BJ (cell line): Measurements from ENCODE around the genes CCDC142 and TACR1.

- CAGE, long polyA plus RNA = no peak
- RRBS = no CpG with 5 or more reads among the region's 4 CpGs
Observed at GRCh38 chr2:73919789-73920093, 6.9 kb upstream of the DGUOK start.

DNA sequence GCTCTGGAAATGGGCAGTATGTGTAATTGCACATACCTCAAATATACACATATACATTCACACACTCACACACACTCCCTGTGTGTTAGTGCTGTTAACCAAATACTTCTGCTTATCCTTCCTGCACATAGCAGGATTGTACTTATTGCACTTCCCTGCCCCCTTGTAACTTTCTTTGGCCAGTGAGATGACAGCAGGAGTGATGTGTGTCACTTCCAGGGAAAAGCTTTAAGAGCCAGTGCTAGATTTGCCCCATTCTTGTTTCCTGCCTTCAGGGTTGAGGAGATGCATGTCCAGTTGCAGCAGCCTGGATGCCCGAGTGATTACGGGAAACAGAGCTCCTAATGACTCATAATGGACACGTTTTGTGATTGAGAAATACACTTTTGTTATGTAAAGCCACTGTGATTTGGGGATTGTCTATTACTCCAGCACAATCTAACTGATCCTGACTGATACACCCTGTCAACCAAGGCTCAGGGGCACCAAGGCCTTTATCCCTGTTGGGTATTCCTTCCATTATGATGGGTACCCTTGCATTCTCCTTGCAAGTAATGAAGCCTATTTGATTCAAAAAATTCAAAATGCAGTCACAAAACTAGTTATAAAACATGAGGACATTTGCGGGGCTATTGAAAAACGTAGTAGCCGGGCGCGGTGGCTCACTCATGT, 5.0 kb upstream of the TET3 start:
- CAGE, long polyA plus RNA = no peak
- RRBS = no CpG with 5 or more reads among the region's 8 CpGs

DNA sequence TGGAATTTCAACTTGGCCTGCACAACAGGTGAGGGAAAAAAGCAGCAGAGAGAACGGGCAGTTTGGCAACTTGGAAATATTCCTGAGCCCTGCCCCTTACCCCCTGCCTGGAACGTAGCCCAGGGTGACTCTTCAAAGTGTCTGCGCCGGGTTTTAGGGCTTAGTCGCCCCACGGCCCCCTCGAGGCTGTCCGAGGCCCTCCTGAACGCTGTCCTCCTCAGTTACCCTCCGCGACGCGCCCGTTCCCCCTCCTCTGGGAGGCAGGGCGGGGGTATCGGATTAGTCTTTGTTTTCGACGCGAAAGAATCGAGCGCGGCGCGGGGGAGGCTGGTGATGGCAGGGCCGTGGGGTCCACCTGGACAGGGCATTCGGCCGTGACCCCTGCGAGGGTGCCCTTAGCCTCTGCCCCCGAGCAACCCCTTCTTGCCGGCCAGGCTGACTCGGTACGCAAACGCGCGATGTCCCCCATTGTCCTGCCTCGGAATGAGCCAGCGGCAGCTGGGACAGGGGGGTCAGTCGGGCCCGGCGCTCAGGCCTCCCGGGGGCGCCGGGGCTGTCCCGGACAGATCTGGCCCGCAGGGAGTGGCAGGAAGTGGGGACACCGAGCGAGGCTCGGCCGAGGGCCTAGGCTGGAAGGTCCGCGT, 644 bp upstream of the TET3 start:
- CAGE, long polyA plus RNA = no peak
- RRBS = 6% methylated on average over 13 of the region's 51 CpGs

GRCh38 chr2:74002171-74003002, 17.7 kb downstream of the TET3 start:
- CAGE, long polyA plus RNA = no peak
- RRBS = under 1% methylated on average over 34 of the region's 68 CpGs

GRCh38 chr2:74008806-74009322, 24.2 kb downstream of the TET3 start:
- CAGE, long polyA plus RNA = no peak
- RRBS = no CpG with 5 or more reads among the region's 8 CpGs

- CAGE, long polyA plus RNA = no peak
- RRBS = no CpG with 5 or more reads among the region's 11 CpGs
Observed at GRCh38 chr2:74048713-74049662, 64.3 kb downstream of the TET3 start.

DNA sequence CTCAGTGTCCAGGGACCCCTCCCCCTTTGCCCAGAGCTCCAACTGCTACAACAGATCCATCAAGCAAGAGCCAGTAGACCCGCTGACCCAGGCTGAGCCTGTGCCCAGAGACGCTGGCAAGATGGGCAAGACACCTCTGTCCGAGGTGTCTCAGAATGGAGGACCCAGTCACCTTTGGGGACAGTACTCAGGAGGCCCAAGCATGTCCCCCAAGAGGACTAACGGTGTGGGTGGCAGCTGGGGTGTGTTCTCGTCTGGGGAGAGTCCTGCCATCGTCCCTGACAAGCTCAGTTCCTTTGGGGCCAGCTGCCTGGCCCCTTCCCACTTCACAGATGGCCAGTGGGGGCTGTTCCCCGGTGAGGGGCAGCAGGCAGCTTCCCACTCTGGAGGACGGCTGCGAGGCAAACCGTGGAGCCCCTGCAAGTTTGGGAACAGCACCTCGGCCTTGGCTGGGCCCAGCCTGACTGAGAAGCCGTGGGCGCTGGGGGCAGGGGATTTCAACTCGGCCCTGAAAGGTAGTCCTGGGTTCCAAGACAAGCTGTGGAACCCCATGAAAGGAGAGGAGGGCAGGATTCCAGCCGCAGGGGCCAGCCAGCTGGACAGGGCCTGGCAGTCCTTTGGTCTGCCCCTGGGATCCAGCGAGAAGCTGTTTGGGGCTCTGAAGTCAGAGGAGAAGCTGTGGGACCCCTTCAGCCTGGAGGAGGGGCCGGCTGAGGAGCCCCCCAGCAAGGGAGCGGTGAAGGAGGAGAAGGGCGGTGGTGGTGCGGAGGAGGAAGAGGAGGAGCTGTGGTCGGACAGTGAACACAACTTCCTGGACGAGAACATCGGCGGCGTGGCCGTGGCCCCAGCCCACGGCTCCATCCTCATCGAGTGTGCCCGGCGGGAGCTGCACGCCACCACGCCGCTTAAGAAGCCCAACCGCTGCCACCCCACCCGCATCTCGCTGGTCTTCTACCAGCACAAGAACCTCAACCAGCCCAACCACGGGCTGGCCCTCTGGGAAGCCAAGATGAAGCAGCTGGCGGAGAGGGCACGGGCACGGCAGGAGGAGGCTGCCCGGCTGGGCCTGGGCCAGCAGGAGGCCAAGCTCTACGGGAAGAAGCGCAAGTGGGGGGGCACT, 46.4 kb downstream of the BOLA3 start:
- CAGE, long polyA plus RNA = no peak
- RRBS = no CpG with 5 or more reads among the region's 43 CpGs

DNA sequence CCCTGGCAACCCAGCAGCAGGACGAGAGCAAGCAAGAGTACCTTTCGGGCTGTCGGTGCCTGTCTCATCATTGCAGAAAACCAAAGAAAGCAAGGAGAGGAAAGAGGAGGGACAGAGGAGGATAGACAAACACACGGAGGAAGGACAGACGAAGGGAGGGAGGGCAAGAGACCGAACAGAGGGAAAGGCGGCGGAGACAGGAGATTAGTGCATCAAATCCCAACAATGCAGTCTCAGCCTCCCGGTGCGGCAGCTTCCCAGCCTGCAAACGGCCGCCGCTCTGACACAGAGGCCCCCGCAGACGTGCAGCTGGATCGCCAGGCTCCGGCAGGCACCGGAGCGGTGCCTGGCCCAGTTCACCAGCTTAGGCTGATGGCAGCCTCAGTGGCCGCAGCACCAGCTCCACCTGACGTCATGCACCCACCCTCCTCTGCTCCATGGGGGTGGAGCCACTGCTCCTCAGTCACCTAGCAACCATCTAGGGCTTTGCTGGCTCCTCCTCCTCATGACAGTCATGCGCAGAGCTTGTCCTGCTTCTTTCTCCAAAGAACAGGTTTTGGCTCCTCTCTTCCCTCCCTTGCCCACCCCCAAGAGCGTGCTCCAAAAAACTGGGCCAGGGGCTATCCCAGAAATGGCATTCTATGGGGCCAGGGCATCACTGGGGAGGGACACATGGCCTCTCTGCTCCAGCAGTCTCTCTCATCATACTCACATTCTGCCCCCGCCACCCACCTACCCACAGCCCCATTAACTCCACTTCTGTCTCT, 5.6 kb downstream of the DCTN1 start:
- CAGE, long polyA plus RNA = no peak
- RRBS = 19% methylated on average over 9 of the region's 24 CpGs

DNA sequence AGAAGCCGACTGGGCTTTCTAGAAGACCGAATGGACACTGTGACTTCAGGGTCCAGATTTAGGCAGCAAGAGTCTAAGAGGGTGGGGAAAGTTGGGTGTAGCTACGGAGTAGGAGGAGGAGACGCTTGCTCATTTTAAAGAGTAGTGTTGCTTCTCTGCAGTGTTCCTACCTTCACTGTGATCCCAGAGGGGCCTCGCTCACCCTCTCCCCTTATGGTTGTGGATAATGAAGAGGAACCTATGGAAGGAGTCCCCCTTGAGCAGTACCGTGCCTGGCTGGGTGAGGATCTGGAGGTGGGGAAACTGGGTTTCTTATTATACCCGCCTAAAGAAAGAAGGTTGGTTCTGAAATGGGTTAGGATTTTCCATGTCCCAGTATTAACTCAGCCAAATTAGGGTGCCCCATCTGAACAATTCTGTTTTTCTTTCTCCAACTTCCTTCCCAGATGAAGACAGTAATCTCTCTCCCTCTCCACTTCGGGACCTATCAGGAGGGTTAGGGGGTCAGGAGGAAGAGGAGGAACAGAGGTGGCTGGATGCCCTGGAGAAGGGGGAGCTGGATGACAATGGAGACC, 857 bp downstream of the INO80B start:
- CAGE, long polyA plus RNA = no peak
- RRBS = no CpG with 5 or more reads among the region's 8 CpGs

- CAGE, long polyA plus RNA = no peak
- RRBS = no CpG with 5 or more reads among the region's 11 CpGs
Observed at GRCh38 chr2:74459656-74460197, 1.5 kb downstream of the WBP1 start.

GRCh38 chr2:74482274-74483150, at the start of gene CCDC142:
Gene CCDC142 (minus strand): TSS chr2:74482998.
- CAGE, long polyA plus RNA = no peak
- RRBS = under 1% methylated on average over 21 of the region's 81 CpGs

DNA sequence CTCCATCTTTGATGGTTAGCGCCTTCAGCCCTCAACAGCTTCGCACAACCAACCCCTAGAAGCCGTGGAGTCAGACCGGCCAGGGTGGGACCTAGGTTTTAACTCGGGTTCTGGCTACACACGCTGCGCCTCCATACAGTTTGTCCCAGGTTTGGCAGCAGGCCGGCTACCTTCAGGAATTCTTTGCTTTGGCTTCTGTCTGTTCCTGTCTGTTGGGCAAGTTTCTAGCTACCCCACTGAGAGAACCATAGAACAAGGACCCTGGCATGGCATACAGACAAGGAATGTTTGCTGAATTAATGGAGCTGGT, 3.4 kb downstream of the PCGF1 start:
- CAGE, long polyA plus RNA = no peak
- RRBS = 30% methylated on average over 2 of the region's 8 CpGs

- CAGE, long polyA plus RNA = no peak
- RRBS = 2% methylated on average over 10 of the region's 45 CpGs
Observed at GRCh38 chr2:74529040-74529580, 396 bp downstream of the AUP1 start.

DNA sequence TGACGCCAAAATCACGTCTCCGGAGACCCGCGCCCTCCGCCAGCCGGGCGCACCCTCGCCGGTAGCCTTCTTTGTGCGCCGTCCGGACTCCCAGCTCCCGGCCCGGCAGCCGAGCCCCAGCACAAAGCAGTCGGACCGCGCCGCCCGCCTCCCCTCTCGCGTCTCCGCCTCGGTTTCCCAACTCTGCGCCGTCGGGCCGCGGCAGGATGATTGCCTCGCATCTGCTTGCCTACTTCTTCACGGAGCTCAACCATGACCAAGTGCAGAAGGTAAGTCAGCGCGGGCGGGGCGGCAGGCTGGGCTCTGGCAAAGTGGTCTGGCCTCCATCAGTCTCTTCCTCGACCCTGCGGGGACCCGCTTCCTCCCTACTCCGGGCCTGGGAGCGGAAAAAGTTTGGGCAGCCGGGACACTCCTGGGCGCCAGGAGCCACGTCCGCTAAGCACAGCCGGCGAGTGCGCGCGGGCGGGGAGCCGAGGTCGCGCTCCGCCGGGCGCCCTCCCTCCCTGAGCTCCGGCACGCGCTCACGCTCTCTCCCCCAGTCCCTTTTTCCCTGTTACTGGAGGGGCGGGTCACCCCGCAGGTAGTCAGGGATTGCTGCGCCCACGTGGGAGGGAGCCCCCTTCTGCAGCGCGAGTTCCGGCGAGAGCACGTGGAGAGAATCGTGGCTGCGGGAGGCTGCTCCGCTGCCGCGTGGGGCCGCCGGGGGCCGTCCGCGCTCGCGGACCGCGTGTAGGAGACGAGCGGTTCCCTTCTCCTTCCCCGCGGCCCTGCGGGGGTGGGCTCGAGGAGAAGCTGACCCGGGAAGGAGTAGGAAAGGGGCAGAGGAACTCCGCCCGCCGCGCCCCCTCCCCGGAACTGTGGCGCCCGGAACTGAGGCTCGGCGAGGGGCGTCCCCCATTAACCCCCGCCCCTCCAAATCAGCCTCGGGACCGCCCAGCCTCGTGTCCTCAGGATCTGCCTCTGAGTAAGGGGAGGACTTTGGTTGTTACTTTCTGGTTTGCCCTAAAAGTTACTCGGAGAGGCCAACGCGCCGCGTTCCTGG, 769 bp downstream of the HK2 start:
- CAGE, long polyA plus RNA = no peak
- RRBS = 1% methylated on average over 43 of the region's 110 CpGs

DNA sequence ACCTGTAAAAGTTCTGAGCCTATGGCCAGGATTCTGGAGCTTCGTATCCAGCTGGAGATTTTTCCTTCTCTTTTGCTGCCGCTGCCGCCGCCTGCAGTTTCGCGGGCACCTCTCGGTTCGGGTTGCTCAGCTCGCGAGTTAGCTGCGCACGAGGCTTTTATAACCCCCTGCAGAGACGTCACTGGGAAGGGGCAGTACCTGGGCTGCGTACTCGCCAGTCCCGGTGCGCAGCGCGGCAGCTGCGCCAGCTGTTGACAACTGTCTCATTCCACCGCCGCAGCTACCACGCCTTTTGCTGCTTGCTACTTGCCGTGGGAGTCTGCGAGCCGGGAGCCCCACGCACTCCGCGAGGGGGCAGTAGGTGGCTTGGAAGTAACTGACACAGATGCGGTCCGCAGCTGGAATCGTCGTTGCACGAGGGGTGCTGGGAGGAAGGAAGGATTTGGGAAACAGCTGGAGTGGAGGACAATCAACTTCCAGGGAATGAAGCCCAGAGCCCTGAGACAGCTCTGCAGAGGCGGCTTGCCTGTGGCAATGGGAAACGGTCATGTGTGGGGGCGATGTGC, at the start of gene TACR1:
Gene TACR1 (minus strand): TSS at position 133 of the 566 bp plus-strand sequence.
- CAGE, long polyA plus RNA = no peak
- RRBS = 1% methylated on average over 8 of the region's 37 CpGs

GRCh38 chr2:75416456-75417355, 144.0 kb downstream of the EVA1A start:
- CAGE, long polyA plus RNA = no peak
- RRBS = no CpG with 5 or more reads among the region's 5 CpGs

GRCh38 chr2:75577158-75577720, 16.5 kb upstream of the EVA1A start:
- CAGE, long polyA plus RNA = no peak
- RRBS = no CpG with 5 or more reads among the region's 1 CpG

GRCh38 chr2:77831856-77832244, 309.7 kb upstream of the LRRTM4 start:
- CAGE, long polyA plus RNA = no peak
- RRBS = no CpG with 5 or more reads among the region's 1 CpG

GRCh38 chr2:78260073-78260348, 737.8 kb upstream of the LRRTM4 start:
- CAGE, long polyA plus RNA = no peak

GRCh38 chr2:78915832-78916266, 109.7 kb upstream of the REG3G start:
- CAGE, long polyA plus RNA = no peak
- RRBS = no CpG with 5 or more reads among the region's 4 CpGs